Esophagus muscularis mucosa (tissue), 4 donors: ENCODE results near the genes USP17L12, USP17L18, USP17L25 and DEFB131A.

- PRO-cap: bidirectional peak, plus-strand start at chr4:7842944, minus-strand start at chr4:7842656
- RAMPAGE, long total RNA, 4 experiments: no peak in any of the 4 experiments
Measured at GRCh38 chr4:7842391-7843399, 97.0 kb downstream of the AFAP1 start.

DNA sequence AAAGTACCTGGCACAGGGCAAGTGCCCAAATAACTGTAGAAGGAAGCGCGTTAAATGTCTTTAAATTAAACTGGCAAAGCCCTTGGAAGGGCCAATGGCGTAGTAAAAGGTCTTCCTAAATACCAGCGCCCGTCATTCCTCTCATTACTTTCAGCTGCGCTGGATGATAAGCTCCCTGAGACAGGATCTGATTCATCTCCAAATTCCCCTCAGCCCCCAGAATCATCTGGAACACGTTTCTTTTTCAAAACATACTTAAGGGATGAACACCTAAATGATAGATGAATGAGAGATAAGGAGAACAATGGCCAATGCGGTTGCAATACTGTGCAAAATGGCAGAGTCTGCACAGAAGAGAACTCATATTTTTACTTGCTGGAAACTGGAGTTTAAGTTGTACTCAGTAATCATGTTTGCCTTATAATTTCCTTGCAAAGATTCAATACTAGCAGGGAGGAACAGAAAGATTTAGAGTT lies 95.0 kb downstream of the AFAP1 start:
- PRO-cap: no peak
- RAMPAGE, long total RNA, 4 experiments: no peak in any of the 4 experiments

DNA sequence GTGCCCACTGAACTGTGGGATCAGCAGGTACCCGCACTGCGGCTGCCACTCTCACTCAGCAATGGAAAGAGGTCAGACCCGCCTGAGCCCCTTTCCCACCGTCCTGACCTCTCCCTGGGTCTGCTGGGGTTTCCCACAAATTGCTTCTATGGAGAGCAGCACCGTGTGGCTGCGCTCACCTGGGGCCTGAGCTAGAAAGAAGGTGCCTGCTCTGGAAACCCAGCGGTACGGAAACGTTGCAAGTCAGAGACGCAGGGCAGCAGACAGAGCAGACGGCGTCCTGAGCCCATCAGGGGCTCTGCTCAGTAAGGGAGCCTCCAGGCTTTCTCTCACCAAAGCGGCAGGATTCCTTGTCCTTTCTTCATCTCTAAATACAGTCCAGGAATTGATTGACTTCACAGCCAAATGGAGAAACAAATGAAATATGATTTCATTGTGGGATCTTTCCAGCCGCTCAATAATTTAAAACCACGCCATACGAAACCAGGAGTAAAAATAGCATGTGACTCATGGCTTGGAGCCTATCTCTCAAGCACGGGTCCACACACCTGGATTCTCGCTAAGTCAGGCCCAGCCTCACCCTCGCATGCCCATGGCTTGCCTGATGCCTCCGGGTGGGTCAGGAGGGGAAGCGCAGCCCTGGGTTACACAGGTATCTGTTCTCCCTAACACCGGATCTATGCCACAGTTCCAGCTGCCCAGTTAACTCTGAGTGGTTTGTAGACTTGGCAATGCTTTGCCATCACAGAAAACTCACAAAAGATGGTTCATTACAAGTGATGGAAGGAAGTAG lies 5.4 kb upstream of the ABLIM2 start:
- PRO-cap: bidirectional peak, plus-strand start at position 553 of the sequence, minus-strand start at position 331 of the sequence
- RAMPAGE, long total RNA, 4 experiments: no peak in any of the 4 experiments

GRCh38 chr4:8207333-8207778 lies 8.3 kb downstream of the SH3TC1 start:
- PRO-cap: unidirectional peak, minus-strand start at chr4:8207433
- RAMPAGE, long total RNA, 4 experiments: no peak in any of the 4 experiments

DNA sequence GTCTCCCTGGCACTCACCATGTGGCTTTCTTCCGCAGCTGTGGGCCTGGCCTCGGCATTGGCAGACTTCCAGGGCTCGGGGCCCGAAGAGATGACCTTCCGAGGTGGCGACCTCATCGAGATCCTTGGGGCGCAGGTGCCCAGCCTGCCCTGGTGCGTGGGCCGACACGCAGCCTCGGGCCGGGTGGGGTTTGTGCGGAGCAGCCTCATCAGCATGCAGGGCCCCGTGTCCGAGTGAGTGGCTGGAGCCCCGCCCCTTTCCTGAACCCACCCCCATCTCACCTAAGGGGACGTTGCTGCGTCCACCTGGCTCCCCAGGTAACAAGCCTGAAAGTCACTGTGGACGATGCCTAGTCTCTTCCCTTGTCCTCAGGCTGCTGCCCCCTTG lies 20.2 kb downstream of the SH3TC1 start:
- PRO-cap: no peak
- RAMPAGE, long total RNA, 4 experiments: no peak in any of the 4 experiments

GRCh38 chr4:8220874-8221379 lies 21.8 kb downstream of the SH3TC1 start:
- PRO-cap: no peak
- RAMPAGE, long total RNA, 4 experiments: no peak in any of the 4 experiments

GRCh38 chr4:8286502-8286899 lies 16.9 kb downstream of the HTRA3 start:
- PRO-cap: no peak
- RAMPAGE, long total RNA, 4 experiments: start-site peak on the plus strand in 1 of 4 experiments, at chr4:8286504-8286881 at its widest, 23 reads per replicate

DNA sequence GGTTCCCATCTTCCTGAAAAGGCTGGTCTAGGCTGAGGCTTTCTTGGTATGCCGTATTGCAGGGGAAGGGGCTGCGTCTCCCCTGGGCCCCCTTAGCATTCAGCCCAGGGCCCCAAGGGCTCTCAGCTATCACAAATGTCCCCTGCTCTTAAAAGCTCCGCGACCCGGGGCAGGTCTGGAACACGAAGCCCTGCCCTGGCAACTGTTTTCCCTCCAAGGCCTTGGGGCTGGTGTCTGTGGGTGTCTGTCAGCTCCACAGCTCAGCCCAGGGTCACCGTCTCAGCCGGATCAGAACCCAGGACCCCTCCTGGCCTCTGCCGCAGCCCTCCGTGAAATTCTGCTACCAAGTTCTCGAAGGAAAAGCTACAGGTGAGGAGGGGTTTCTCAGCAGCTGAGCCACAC lies 61.3 kb downstream of the ACOX3 start:
- PRO-cap: no peak
- RAMPAGE, long total RNA, 4 experiments: no peak in any of the 4 experiments

- PRO-cap: no peak
- RAMPAGE, long total RNA, 4 experiments: no peak in any of the 4 experiments
Measured at GRCh38 chr4:8402112-8402466, 38.4 kb downstream of the ACOX3 start.

GRCh38 chr4:8428240-8429161 lies 12.0 kb downstream of the ACOX3 start:
- PRO-cap: bidirectional peak, plus-strand start at chr4:8428544, minus-strand start at chr4:8428448
- RAMPAGE, long total RNA, 4 experiments: start-site peak on the minus strand in 3 of 4 experiments, at chr4:8428428-8428468 at its widest, 41 to 222 reads per replicate

DNA sequence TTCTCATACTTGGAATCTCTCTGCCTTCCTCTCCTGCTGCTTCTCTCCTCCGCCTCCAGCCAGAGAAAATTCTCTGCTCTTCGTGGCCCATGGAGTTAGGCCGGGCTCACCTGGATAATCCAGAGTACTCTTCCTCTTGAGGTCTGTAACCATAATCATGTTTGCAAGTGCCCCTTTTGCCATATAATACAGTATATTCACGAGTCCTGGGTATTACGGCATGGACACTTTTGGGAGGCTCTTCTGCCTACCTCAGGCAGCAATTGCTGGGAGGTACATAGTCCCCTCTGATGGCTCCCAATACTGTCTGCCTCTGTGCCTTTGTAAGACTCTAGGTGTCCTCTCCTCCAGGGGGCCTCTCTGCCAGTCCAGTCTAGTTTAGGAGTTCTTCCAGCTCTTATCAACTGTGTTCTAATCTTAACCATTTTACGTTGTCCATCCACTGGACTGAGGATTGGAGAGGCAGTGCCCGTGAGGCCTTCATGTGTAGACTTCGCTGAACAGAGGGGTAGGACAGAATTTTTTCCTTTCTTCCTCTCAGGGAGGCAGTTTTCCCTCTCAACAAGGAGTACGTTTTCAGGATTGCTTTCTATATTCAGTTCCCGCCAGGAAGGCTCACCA lies 2.3 kb downstream of the TRMT44 start:
- PRO-cap: no peak
- RAMPAGE, long total RNA, 4 experiments: no peak in any of the 4 experiments

- PRO-cap: no peak
- RAMPAGE, long total RNA, 4 experiments: no peak in any of the 4 experiments
Measured at GRCh38 chr4:8478465-8478850, 37.9 kb downstream of the TRMT44 start.

DNA sequence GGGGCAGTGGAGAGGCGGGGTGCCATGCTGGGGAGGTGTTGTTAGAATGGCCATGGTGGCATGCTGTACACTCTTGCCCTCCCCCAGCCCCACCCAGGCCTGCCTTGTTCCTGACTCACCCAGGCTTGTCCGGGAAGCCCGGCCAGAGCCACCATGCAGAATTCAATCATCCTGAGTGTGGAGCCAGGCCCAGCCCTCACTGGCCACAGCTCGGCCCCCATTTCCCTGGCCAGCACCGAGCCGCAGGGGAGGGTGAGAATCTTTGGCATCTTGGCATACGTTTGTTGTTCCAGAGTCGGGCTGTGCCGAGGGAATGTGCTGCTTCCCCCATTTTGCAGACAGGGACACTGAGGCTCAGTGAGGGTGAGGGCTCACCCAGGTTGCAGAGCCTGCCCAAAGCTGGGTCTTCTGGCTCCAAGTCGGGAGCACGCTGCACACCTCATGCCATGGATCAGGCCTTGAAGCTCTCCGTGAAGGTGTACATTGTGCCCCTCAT lies 21.7 kb upstream of the GPR78 start:
- PRO-cap: no peak
- RAMPAGE, long total RNA, 4 experiments: no peak in any of the 4 experiments

DNA sequence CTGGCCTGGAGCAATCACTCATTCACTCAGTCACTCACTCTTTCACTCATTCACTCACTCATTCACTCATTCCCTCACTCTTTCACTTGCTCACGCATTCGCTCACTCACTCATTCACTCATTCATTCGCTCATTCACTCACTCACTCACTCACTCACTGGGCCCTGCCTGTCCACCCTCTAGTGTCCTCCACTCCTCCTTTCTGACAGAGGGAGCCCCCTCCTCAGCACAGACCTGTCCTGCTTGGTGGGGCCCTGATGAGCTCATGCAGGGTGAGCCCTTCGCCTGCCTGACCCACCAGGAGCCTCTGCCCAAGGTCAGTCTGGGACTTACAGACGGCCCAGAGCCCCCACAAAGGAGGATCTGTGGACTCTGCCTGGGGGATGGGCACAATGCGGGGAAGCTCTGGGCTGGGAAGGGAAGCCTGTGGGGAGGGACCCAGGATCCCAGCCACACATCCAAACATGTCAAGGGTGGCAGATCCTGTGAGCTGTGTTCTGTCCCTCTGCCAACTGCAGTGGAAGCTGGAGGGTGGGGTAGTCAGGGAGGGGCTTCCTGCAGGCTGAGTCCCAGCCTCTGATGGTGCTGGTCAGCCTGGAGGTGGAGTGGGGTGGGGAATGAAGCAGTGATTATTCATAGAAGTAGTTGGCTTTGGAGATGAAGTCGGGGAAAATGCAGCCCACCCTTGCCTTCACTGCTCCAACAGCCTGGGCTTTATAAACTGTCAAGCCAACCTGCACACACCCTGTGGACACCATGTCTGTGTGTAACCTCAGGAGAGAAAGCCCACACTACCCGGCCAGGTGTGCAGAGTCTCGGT lies 18.6 kb downstream of the CPZ start:
- PRO-cap: no peak
- RAMPAGE, long total RNA, 4 experiments: no peak in any of the 4 experiments

DNA sequence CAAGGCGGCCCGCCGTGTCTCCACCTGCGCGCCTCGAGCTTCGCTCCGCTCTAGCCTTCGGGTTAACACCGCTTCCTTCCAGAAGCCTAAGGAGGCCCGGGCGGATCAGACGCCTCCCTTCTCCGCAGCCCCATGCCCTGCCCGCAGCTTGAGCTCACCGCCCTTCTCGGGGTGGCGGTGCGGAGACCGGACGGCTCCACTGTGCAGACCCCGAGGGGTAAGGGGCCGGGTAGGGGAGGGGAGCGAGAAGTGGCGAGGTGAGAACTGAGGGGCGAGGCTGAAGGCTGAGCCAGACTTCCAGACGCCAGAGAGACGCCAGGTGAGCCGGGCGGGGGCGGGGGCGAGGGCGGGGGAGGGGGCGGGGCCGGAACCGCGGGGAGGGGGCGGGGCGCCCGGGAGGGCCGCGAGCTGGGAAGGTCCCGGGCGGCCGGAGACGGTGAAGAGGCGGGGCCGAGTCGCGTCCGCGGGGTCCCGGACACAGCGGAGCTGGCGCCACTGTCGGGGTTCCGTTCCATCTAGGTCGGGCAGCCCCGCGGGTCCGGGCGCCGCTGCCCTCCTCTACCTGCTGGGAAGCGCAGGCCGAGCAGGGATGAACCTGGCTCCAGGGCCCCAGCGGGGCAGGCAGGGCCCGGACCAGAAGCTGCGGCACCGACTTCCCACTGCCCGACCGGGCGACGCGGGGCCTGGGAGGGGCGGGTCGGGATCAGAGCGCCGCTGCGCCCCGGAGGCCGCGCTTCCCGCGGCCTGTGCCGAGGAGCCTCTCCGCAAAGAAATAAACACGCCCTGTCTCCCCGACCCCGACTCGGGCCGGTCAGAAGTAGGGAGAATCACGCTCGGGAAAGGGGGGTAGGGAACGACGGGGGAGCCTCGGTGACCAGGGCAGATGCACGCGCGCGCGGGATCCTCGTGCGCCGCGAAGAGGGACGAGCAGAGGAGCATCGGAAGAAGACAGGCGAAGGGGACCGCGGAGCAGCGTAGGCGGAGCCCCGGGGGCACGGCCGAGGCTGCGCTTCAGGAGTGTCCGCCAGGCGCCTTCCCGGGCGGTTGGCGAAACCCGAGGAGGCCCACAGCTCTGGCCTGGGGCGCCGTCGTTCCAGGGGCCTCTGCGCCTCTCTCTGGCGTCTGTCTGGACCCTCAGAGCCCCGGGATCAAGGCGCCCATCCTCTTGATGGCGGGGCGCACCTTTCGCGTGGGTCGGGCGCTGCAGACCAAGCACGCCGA lies 10.6 kb downstream of the HMX1 start:
- PRO-cap: no peak
- RAMPAGE, long total RNA, 4 experiments: no peak in any of the 4 experiments

DNA sequence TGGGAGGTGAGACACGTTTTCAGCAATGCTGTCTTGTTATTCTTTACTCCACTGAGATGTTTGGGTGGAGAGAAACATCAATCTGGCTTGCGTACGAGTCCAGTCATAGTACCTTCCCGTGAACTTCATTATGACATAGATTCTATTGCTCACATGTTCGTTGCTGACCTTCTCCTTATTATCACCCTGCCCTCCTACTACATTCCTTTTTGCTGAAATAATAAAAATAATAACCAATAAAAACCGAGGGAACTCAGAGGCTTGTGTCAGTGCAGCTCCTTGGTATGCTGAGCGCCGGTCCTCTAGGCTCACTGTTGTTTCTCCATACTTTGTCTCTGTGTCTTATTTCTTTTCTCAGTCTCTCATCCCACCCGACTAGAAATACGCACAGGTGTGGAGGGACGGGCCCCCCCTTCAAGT lies 84.5 kb upstream of the HMX1 start:
- PRO-cap: no peak
- RAMPAGE, long total RNA, 4 experiments: no peak in any of the 4 experiments

GRCh38 chr4:9219733-9220211 lies at the start of gene USP17L12:
USP17L12 (plus strand) TSS chr4:9220152.
- PRO-cap: no peak
- RAMPAGE, long total RNA, 4 experiments: no peak in any of the 4 experiments

GRCh38 chr4:9248330-9248782 lies at the start of gene USP17L18:
USP17L18 (plus strand) TSS chr4:9248630.
- PRO-cap: no peak
- RAMPAGE, long total RNA, 4 experiments: no peak in any of the 4 experiments

DNA sequence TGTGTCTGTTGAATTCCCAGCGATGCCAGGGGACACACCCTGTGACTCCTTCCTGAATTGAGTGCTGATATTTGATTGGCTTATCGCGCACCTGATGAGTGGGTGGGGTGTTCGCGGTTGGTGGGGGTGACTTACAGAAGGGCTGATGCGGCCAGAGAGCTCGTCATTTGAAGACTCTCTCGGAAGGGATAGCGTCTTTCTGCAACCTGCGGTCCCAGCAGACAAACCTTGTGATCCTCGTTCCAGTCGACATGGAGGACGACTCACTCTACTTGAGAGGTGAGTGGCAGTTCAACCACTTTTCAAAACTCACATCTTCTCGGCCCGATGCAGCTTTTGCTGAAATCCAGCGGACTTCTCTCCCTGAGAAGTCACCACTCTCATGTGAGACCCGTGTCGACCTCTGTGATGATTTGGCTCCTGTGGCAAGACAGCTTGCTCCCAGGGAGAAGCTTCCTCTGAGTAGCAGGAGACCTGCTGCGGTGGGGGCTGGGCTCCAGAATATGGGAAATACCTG lies at the start of gene USP17L25:
USP17L25 (plus strand) TSS at position 252 of the 517 bp plus-strand sequence.
- PRO-cap: no peak
- RAMPAGE, long total RNA, 4 experiments: no peak in any of the 4 experiments

- PRO-cap: no peak
- RAMPAGE, long total RNA, 4 experiments: no peak in any of the 4 experiments
Measured at GRCh38 chr4:9444237-9444659, at the start of gene DEFB131A. DEFB131A (plus strand) TSS chr4:9444414.